Vein endothelial cell (primary cell): ENCODE measurements around the genes CAV3, BRK1 and HRH1.

DNA sequence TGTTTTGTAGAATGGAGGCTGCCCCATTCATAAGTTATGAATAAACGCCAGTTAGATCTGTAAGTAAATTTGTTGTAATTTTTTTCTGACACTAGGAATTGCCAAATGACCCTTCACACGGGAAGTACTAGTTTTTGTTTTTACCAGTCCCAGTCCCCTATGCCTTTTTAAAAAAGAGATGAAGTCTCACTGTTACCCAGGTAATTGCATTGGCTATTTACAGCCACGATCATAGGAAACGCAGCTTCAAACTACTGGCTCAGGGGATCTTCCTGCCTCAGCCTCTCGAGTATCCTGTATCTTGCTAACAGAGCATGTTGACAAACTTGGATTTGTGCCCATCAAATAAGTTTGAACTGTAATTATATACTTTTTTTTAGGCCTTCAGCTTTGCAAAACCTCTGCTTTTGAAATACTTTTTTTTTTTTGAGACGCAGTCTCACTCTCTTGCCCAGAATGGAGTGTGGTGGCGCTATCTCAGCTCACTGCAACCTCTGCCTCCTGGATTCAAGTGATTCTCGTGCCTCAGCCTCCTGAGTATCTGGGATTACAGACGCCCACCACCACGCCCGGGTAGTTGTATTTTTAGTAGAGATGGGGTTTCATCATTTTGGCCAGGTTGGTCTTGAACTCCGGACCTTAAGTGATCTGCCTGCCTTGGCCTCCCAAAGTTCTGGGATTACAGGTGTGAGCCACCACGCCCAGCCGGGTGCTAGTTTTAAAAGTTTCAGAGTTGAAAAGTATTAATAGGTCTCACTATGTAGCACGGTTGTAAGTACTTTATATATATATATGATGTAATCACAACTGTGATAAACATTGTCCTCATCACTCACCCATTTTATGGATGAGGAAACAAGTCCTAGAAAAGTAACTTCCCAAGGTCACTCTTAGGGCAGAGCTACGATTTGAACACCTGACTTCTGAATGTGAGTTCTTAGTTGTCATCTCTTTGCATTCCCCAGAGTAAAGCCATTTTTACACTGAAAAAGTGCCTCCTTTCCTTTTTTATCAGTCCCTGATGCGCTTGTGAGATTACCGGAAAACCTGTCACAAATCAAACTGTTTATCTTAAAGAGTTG lies 2.8 kb upstream of the EDEM1 start:
- CAGE, long polyA plus RNA: no peak

- CAGE, long polyA plus RNA: no peak
Observed at GRCh38 chr3:5188958-5189219, 1.4 kb downstream of the EDEM1 start.

- CAGE, long polyA plus RNA: no peak
Observed at GRCh38 chr3:5204792-5205456, 17.4 kb downstream of the EDEM1 start.

DNA sequence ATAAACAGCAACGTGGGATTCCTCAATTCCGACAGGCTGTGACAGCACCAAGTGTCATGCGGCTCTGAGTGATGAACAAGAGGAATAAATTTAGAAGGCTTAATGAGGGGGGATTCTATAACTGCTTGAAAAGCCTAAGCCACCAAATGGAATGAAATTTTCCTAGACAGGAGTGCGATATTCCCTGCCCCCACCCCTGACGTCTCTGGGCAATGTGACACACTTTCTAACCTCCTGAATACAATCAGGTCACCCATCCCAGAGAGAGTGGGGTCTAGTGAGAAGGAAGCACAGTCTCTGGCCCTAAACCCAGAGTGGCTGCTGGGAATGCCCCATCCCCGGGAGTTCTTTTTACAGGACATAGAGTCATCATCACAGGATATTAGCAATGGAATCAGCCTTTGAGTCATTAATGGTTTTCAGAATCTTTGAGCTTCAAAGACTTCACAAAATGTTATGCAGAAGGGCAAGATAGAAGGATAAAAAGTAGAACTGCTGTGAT lies 114.3 kb downstream of the EDEM1 start:
- CAGE, long polyA plus RNA: no peak

- CAGE, long polyA plus RNA: no peak
Observed at GRCh38 chr3:7024002-7024440, 163.1 kb downstream of the GRM7 start.

DNA sequence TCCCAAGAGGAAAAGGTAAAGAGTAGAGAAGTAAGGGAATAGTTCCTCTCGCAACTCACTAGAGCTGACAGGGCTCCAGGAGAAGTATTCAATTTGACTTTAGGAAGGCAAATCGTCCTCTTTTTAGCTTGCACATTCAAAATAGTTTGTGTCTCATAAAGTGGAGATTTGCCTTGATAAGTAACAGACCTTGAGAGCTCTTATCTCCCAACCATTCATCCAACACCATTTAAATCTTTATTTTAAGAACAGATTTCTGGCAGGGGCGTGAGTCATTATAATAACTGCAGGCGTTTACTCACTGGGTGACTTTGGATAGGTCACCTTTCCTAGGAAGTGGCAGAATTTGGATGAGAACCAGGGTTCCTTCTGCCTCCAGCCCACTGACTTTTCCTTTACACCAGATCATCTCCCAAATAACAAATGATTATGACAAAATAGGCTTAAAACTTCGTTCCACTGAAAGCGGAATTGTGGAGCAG lies 4.9 kb downstream of the LMCD1 start:
- CAGE, long polyA plus RNA: no peak

DNA sequence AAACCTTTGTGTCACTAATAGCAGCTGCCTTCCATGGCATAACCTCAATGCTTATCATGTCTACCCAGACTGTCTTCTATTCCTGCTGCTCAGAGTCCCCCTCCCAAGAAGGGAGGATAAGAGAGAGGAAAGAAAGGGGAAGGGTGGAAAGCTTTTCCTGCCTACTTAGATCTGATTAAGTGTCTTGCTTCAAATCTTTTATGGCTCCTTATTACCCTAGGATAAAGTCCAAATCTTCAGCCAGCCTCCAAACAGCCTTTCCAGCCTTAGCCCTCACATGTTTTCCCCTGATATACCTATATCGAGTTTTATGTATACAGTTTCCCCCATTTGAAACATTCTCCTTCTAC lies 7.8 kb upstream of the SSUH2 start:
- CAGE, long polyA plus RNA: no peak

- CAGE, long polyA plus RNA: no peak
Observed at GRCh38 chr3:8710091-8710379, 23.6 kb upstream of the CAV3 start.

- CAGE, long polyA plus RNA: no peak
Observed at GRCh38 chr3:8733498-8734164, at the start of gene CAV3. Gene CAV3, plus strand, starts transcription at chr3:8733802.

GRCh38 chr3:9249869-9250320 lies 449 bp upstream of the SRGAP3 start:
- CAGE, long polyA plus RNA: no peak

GRCh38 chr3:9302134-9302808 lies 52.8 kb upstream of the SRGAP3 start:
- CAGE, long polyA plus RNA: no peak

DNA sequence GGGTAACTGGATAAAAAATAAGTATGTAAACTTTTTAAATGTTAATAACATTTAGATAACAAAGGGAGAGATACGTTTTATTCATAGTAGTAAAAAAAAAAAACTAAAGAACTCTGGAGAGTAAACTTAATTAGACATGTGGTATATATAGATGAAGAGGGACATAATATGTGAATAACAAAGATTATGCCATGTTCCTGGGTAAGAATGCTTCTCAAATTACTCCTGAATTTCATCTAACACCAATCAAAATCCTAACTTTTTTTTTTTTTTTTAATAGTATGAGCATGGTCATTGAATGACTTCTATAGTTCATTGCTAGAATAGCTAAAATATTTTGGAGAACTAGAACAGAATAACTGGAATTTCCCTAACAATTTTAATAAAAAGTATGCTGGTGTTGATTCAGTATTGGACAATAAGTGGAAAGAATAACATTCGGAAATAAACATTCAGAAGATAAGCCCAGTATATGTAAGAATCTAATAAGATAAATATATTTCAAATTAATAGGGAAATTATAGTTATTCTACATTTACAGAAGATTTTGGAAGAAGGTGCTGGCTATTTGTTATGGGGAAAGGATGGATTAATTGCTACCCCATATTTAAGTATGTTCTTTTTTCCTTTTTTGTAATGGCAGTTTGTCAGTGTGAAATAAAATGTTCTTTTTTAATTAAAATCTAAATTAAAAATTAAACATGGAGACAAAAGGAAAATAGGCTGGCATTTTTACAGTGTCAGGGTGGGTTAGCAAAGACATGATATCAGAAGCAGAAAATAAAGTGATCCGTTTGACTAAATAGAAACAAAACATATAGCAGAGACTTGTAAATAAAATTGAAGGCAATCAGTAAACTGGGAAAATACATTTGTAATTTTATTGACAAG lies 63.0 kb downstream of the SETD5 start:
- CAGE, long polyA plus RNA: no peak

GRCh38 chr3:9477788-9478122 lies 75.9 kb downstream of the LHFPL4 start:
- CAGE, long polyA plus RNA: no peak

GRCh38 chr3:9734022-9734774 lies 2.7 kb downstream of the BRPF1 start:
- CAGE, long polyA plus RNA: no peak

DNA sequence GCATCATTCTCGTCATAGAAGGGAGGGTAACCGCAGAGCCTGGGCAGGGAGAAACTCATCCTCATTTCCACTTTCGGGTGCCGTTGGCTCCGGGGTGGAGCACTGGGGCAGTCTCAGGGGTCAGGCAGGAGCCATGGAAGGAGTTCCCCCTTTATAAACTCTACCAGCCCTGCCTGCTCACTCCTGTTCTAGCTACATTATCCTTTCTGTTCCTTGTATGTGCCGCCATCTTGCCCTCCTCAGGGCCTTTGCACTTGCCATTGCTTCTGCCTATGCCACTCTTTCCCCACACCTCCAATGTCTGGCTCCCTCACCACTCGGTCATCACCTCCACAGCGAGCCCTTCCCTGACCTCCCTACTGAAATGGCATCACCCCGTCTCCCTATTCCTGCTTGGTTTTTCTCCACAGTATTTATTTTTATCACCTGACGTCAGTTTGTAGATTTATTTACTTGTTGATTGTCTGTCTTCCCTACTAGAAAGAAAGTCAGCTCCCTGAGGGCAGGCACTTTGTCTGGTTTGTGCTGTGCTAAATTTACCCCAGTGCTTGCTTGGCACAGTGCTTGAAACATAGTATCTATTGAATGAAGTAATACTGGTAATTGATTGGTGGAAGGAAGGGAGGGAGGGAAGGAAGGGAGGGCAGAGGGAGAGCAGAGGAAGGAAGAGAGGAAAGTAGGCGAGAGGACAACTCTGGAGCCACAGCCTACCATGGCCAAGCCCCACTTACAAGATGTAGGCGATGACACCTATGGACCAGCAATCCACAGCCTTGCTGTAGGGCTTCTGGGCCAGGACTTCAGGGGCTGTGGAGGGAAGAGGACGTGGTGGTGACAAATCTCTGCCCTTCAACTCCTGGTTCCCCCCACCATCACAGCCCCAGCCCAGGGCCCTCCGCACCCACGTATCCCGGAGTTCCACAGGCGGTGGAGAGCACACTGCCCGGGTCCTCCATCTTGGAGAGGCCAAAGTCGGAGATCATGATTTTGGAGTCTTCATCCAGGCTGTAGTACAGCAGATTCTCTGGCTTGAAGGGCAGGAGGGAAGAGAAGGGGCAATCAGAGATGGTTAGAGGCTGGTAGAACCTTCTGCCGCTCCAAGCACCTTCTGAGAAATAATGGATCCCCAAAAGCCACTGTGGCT lies 8.6 kb downstream of the CAMK1 start:
- CAGE, long polyA plus RNA: no peak

GRCh38 chr3:10115279-10116721 lies at the start of gene BRK1:
Gene BRK1, plus strand, starts transcription at chr3:10115675.
- CAGE, long polyA plus RNA: start-site peak on the plus strand at chr3:10115675-10115732, 3,869 and 2,751 reads in 2 replicates

GRCh38 chr3:11010726-11011314 lies 18.3 kb downstream of the SLC6A1 start:
- CAGE, long polyA plus RNA: no peak

- CAGE, long polyA plus RNA: no peak
Observed at GRCh38 chr3:11154046-11154930, at the start of gene HRH1. Gene HRH1, plus strand, starts transcription at chr3:11154493.

- CAGE, long polyA plus RNA: no peak
Observed at GRCh38 chr3:11155328-11155809, 1.1 kb downstream of the HRH1 start.

- CAGE, long polyA plus RNA: no peak
Observed at GRCh38 chr3:11273608-11274613, 1.7 kb downstream of the ATG7 start.